Left common carotid artery plus branches (tissue), 1 donor: ENCODE data around the gene FREY1.

- PRO-cap = no peak
Measured at GRCh38 chr11:44911846-44912164, 38.9 kb downstream of the TP53I11 start.

DNA sequence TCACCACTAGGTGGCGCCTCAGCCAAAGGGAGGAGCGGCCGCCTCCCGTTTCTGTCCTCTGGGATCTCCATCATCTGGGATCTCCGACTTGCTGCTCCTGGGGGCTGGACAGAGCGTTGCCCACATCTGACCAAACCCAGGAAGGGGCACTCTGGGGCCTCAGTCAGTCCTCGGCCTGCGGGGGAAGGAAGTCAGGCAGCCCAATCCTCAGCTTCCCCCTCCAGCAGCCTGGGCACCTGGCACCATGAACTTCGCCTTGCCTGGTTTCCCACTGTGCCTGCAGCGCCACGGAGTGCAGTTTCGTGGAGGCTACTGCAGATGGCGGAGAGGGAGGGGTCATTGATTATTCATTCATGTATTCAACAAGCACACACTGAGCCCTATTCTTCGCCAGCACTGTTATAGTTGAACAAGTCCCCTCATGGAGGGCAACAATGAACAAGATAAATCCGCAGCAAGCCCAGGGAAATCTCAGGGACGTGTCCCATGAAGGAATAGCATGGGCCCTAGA lies 23.4 kb downstream of the TP53I11 start:
- PRO-cap = no peak

DNA sequence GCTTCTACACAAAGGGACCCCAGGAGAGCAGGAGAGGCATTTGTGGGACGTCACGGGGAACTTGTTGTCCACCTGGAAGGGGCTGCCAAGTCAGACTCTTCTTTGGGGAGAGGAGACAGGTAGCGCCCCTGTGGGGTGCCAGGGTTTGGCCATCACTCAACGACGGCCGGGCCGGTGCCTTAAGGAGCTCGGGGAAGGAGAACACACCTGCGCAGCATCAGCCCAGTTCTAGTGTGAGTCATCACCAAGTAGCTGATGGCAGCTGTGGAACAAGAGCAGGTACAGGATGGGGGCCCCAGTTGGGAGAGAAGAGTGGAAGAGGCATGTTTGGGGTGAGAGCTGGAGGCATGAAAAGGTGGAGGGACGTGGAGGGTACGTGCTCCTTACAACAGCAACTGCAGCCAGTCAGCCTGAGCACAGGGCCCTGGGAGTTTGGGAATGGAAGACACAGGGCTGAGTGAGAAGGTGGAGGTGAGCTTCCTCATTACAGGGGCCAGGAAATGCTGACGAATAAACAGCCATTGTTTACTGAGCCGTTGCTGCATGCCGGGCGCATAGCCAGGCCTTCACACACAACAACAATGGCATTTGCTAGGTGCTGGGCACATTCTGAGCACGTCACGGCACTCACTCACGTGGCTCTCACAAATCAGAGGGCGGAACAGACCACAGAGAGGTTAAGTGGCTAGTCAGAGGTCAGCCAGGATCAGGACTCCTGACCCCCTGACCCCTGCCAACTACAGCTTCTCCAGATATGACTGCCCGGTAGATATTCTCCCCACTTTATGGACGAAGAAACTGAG lies 29.1 kb upstream of the TP53I11 start:
- PRO-cap = no peak

DNA sequence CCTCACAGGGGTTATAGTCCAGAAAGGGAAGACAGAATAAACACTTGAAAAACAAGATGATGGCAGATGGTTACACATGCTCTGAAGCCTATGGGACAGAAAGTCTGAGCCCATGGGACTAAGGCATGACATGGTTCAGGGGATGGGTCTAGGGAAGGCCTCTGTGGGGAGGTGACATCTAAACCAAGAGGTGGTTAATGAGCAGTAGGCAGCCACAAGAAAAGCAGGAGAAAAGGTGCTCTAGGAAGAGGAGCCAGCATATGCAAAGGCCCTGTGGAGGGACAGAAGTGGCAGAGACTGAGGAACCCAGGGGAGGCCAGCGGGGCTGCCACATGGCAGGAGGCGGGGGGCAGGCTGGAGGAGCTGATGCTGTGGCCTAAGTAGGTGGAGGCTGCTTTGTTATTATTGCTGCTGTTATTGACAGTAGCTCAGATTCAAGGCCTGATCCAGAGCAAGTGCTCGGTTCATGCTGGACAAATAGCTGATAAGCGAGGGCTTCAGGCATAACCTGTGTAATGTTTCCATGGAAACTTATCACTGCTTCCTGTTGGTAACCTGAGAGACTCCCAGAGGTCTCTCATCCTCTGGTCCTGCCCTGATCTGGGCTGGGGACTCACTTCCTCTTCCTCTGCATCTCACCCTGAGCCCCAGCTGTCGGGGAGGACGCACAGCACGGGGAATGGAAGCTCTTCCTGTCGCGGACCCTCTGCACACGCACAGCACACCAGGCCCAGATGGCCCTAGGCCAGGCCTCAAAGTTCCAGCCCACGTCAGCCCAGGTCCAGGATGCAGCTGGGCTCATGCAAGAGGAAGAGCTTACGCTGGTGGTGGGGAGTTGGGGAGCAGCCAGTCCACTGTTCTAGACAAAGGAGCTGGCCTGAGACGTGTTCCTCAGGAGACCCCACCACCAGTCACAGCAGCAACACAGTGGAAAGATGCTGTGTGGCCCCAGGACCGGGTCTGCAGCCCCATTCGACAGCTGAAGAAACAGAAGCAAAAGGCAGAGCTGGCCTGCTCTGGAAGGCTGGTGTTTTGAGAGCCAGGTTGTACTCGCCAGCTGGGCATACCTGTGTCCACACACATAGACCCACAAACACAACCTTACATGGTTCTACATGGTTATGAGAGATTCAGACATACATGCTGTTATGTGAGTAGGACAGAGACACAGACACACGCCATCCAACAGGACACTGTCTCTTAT lies 75.3 kb upstream of the TP53I11 start:
- PRO-cap = no peak

- PRO-cap = no peak
Measured at GRCh38 chr11:45029139-45029690, 78.5 kb upstream of the TP53I11 start.

GRCh38 chr11:45213006-45213744 lies 66.7 kb downstream of the PRDM11 start:
- PRO-cap = no peak

GRCh38 chr11:45850271-45850842 lies 3.1 kb downstream of the CRY2 start:
- PRO-cap = no peak

DNA sequence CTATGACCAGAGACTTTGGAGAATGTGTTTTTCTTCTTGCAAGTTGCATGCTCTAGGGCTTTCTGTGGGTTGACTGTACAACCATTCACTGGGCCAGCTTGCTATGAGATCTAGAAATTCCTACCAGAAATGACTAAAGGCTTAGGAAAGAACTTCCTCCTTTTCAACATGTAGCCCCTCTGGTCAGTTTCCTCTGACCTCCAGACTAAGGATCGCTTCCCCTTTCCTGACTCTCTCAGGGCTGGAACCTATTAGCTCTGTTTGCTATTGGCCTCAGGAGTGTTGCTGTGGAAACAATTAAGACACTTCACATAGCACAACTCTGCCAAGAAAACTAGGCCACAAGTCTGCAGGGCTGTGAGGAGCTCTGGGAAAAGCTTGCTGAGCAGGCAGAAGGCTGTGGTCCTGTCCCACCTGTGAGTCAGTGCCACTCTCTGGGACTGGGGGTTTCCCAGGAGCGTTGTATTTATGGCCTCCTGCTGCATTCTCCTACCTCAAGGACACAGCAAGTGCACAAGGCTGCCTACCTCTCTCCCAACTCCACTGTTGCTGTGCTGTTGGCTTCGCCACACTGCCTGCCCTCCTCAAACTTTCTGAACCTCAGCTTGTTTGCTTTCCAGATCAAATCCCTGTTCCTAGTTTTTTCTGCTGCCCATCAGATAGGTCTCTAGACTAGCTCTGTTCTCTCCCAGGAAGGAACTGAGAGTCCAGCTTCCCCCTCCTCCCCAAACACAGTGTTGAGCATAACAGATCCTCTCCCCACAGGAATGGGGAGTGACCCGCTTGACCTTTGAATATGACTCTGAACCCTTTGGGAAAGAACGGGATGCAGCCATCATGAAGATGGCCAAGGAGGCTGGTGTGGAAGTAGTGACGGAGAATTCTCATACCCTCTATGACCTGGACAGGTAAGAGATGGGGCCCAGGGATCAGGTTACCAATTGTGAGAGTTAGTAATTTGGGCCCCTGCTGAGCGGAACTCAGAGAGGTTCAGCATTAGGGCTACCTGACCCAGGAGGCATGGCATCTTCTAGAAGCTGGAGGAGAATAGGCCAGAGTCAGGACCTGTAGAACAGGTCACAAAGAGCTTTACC lies 11.0 kb downstream of the CRY2 start:
- PRO-cap = no peak

GRCh38 chr11:45880966-45881659 lies 4.3 kb upstream of the MAPK8IP1 start:
- PRO-cap = no peak

- PRO-cap = unidirectional peak, plus-strand start at chr11:45899932
Measured at GRCh38 chr11:45899052-45900370, 7.6 kb downstream of the FREY1 start.

DNA sequence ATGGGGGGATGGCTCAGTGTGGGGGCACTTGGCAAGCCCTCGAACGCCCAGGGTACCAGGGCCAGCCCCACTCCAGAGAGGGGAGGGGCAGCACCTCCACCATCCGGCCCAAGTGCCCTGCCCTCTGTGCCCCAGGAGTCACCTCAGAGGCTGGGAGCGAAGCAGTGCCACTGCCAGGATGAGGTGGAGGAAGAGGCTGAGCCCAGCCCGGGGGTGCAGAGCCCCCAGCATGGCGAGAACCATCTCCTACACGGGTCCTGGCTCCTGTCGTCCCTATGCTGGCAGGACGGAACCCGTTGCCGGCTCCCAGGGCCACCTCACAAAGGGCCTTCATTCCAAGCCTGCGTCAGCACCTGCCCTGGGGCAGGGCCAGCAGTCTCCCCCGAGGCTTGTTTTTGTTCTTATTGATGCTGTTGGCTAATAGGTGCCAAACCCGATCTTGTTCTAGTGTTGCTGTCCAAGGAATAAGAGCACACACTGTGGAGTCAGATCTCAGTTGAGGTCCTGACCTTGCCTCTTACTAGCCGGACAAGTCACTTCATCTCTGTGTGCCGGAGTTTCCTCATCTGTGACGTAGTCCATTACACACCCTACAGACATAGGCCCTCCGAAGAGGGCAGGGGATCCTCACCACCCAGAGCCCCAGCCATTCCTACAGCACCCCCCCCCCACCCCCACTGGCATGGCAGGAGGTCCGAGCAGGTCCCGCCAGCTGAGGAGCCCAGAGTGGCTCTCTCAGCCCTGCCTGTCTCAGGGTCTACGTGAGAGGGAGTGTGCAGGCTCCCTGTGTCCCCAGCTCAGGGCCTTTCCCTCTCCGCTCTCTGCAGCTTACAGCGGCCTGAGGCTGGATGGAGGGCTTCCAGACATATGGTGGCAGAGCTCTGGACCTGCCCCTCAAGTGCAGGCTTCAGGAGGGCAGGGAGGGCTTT lies at the start of gene FREY1:
TSS of gene FREY1 (minus strand) at position 269 of the 929 bp plus-strand sequence.
- PRO-cap = no peak

DNA sequence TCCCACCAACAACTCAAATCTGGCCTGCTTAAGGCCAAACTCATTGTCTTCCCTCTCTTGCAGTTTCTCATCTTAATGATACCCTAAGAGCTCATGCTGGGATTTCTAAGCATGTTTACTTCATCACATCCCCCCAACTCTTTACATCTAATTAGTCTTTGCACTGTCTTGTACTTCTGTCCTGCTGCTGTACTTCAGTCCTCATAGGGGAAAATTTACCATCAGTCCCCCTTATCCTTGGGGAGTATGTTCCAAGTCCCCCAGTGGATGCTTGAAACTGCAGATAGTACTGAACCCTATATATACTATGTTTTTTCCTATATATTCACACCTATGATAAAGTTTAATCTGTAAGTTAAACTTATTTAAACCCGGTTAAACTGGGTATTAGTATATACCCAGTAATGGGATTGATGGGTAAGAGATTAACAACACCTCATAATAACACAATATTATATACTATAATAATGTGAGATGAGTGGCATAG lies 90.3 kb downstream of the LARGE2 start:
- PRO-cap = no peak

DNA sequence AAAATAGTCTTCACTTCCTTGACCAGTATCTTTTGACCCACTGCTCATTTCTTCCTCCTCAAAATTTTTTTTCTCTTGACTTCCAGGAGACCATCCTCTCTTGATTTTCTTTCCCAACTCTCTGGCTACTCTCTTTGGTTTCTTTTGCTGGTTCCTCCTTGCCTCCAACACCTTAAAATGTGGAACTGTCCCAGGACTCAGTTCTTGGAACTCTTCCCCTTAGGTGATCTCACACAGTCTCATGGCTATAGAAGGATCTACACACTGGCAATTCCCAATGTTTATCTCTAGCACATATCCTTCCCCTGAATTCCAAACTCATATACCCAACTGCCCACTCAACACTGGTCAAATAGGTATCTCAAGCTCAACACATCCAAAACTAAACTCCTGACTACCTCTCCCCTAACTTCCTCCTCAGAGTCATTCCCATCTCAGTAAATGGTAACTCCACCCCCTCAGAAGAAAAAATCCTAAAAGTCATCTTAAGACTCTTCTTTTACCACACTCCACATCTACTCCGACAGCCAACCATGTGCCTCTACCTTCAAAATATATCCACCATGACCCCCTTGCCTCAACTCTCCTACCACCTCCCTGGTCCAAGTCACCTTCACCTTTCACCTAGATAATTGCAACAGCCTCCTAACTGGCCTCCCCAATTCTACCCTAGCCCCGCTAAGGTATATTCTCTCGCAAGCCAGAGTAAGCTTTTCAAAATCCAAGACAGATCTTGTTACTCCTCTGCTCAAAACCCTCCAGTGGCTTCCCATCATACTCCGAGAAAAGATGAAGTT lies 24.6 kb downstream of the PHF21A start:
- PRO-cap = no peak

DNA sequence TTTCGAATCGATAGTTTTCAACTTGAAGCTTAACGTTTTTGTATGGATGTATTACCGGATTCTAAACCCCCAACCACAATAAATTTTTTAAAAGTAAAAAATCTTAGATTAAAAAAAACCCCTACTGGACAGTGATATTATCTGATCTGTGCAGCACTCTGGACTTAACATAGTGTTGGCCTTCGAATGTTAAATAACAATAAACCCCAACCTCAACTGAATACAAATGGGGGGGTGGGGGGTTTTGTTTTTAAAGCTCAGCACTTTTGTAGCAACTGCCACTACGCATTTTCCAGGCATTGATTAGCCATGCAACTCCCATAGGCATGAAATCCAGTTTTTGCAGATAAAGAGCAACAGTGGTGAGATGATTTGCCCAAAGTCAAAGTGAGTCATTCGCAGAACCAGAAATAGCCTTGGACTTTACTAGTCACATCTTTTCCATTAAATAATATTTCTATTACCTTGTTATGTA lies 1.6 kb upstream of the PHF21A start:
- PRO-cap = no peak

DNA sequence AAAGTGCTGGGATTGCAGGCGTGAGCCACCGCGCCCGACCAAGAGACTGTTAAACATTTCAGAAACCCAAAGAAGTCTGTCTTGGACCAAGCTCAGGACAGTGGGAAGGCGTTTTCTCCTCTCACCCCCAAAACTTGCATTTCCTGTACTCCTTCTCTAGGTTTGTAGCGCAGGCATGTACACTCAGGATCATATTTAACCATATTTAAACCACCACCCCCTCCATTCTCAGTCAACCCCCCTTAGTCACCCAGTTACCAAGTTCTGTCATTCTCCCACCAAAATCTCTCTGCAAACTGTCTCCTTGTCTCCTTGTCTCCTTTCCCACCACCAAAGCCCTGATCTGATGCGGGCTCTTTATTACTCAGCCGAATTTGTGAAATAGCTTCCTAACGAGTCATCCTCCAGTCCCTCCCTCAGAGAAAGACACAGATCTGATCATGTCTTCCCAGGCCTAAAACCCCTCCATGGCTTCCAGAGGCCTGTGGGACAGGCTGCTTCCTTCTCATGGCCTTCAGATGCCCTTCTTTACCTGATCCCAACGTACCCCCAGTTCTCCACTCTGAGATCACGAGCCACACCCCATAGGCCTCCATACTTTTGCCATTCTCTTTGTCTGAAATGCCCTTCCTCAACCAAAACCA lies 28.9 kb upstream of the CREB3L1 start:
- PRO-cap = no peak

GRCh38 chr11:46265917-46266325 lies 11.5 kb upstream of the CREB3L1 start:
- PRO-cap = no peak

- PRO-cap = no peak
Measured at GRCh38 chr11:46273733-46274280, 3.7 kb upstream of the CREB3L1 start.

DNA sequence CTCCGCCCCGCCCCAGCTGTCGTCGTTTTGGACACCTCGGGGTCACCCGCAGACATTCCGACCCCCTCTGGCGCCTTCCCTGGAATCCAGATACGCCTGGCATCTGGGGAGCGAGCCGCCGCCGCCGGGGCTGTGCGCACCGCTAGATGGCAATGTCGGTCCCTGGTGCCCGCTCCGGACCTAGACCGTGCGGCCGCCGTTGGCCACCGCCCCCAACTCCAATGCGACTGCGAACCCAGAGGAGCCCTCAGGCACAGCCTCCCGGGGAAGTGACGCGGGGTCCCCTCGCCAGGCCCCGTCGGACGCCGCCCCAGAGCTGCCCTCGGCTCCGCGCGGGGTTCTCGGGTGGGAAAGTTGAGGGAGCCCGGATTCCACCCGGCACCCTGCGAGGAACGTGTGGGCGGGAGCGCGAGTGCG lies 2.1 kb downstream of the CHRM4 start:
- PRO-cap = no peak

DNA sequence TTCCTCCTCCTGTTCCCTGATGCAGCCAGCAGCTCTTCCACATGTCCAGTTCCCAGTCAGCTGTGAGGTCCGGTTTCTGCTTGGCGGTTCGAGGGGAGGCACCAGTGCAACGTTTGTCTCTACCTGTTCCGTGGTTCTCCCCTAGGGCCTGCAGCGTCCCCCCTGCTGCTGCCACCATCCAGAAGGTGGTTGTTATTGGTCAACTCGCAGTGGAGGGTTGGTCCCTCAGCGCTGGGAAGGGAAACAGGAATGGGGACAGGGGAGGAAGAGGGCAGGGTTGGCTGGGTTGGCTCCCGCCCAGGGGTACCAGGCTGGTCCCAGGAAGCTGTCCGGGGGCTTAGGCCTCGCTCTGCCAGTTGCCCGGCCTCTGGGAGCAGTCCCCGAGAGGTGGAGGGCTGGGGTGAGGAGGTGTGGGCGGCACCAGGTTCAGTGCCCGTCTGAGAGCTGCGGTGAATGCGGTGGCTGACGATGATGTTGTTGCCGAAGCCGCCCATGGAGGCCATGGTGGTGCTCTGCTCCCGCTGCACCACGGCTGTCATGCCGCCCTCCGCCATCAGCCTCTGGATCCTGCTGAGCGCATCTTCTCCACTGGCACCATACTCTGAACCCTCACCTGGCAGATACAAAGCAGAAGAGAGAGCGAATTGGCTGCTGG lies 5.9 kb upstream of the CHRM4 start:
- PRO-cap = no peak

DNA sequence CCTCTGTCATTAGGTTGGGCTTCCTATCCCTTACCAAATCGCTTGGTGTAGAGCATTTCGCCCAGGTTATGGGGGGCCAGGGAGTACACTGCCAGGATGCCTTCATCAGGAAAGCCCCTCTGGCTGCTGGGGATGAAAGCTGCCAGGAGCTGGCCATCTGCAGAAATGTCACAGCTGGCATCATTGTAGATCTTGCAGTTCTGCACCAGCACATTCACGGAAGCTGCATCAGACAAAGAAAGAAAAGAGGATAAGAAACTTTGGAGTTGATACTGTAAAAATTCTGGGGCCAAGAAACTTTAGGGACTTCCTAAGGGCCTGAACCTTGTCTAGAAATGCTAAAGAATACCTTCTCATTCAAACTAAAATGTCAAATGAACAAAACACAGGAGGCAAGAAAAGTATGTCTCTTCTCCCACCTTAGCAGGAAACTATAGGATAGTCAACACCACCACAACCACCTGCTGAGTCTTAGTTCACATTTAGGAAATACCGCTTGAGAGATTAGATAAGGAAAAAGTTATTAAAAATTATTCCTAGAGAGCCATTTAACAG lies 43.3 kb upstream of the CHRM4 start:
- PRO-cap = no peak